Cardiac ventricle fibroblast (primary cell): ENCODE measurements around the genes SCGB1D4, TUT1 and BSCL2.

DNA sequence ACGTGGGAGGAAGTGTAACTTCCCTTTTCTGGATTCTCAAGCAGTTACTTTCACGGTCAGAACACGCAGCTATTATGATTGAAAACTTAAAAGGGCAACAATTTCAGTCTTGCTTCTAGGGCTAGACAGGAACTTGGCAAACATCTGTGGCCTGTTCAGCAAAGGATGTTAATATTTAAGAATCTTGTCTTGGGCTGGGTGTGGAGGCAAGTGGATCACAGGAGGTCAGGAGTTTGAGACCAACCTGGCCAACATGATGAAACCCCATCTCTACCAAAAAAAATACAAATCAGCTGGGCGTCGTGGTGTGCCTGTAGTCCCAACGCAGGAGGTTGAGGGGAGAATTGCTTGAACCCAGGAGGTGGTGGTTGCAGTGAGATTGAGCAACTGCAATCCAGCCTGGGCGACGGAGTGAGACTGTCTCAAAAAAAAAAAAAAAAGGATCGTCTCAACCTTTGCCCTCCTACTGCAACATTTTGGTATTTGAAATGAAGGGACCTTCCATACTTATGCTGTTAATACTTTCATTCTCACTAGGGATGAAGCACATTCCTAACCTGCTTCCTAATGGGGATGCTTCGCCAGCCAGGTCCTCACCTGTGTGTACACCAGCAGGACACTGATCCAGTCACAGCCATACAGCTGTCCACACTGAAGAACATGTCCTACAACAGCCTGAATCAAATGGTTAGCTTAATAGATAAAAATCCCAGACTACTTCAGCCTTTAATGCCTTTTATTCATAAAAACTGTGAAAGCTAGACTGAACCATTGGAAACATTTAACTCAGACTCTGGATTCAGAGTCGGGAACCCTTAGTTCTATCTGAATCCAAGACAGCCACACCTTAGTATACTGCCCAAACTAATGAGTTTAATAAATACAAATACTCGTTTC lies 3.6 kb downstream of the FTH1 start:
- RAMPAGE, long total RNA: no peak

DNA sequence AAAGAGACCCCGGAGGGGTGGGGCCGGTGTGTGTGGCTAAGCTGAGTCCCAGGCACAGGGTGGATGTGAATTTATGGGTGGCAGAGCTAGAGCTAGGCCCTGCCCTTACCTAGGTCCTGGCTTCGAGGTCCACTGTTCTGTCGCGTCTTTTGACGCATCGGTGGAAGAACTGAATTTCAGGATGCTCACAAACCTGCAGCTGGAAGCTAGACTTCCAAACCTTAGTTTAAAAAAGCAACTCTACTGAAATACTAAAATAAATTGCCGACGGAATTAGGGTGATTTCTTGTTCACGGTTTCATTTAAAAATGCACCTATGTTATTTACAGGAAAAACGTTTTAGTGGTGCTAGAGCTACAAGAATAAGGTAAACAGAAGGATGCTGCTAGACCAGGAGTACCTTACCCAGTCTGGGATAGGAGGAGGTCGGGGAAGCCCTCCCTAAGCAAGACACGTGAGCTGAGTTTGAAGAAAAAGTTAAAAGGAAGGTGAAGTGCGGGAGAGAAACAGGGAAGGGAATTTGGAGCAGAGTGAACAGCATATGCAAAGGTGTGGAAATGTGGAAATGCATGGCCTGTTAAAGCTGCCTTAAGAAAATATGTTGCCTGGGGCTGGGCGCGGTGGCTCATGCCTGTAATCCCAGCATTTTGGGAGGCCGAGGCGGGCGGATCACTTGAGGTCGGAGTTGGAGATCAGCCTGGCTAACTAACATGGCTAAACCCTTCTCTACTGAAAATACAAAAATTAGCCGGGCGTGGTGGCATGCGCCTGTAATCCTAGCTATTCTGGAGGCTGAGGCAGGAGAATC lies 1.4 kb upstream of the FTH1 start:
- RAMPAGE, long total RNA: no peak

GRCh38 chr11:62105562-62106280 lies 18.1 kb upstream of the INCENP start:
- RAMPAGE, long total RNA: no peak

DNA sequence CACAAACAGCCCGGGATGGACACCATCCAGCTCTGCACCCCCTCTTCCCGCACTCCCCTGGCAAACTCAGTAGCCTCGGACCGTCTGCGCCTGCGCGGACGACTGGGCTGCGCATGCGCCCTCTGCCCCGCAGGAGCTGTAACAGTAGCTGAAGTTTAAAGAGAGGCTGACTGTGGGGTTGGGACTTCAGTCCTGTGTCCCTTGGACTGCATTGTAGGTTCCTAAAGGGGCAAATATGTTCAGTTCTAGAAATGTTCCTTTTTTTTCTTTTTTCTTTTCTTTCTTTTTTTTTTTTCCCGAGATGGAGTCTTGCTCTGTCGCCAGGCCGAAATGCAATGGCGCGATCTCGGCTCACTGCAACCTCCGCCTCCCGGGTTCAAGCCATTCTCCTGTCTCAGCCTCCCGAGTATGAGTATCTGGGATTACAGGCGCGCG lies 11.3 kb upstream of the INCENP start:
- RAMPAGE, long total RNA: no peak

DNA sequence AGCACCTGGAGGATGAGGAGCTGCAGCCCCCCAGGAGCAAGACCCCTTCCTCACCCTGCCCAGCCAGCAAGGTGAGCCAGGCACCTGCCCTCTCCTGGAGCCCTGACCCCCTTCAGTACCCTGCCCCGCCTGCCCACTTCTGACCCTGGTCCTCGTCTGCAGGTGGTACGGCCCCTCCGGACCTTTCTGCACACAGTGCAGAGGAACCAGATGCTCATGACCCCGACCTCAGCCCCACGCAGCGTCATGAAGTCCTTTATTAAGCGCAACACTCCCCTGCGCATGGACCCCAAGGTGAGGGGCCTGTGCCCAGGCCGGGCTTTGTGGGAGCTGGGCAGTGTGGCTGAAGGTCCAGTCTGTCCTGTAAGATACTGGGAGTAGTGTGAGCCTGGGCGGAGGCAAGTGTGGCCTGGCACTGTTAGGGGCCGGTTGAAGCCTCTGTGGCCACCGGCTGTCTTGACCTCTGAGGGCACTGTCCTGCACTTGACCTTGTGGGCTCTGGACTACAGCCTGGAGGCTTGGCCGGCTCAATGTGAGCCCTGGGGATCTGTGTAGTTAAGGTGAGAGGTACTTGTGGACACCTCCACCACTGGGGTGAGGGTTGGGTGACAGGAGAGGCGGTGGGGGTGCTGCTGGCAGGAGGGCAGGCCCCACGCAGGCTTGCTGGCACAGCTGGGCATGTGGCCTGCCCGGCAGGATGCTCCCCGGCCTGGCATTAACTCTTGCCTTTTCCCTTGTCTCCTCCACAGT lies 17.1 kb downstream of the INCENP start:
- RAMPAGE, long total RNA: no peak

DNA sequence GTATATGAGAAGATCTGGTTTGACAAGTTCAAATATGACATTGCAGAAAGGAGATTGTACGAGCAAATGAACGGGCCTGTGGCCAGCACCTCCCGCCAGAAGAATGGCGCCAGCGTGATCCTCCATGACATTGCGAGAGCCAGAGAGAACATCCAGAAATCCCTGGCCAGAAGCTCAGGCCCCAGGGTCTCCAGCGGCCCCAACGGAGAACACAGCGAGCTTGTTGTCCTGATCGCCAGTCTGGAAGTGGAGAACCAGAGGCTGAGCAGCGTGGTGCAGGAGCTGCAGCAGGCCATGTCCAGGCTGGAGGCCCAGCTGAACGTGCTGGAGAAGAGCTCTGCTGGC lies 20.7 kb upstream of the SCGB1D1 start:
- RAMPAGE, long total RNA: no peak

DNA sequence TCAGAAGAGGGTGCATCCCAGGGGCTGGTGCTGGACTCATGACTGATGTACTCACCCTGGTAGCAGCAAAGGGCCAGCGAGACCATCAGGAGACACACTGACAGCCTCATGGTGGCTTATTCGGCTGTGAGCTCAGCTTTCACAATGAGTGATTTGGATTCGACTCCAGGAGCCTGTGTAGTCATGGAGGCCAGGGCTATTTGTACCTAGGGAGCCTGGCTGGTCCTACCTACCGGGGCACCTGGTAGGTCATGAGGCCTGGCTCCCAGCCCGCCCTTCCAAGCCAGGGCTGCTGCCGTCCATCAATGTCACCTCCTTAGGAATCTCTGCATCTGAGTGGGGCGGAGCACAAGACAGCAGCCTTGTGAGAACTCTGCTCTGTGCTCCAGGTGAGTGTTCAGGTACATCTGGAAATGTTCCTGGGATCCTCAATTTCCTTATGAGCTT lies at the start of gene SCGB1D4:
TSS of gene SCGB1D4 (minus strand) at position 175 of the 447 bp plus-strand sequence.
- RAMPAGE, long total RNA: no peak

DNA sequence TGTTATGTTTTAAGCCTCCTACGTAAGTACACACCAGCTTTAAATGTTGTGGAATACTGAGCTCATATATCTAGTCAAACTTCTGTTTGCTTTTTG lies 26.3 kb downstream of the SCGB1A1 start:
- RAMPAGE, long total RNA: no peak

GRCh38 chr11:62547005-62547777 lies 585 bp upstream of the AHNAK start:
- RAMPAGE, long total RNA: no peak

- RAMPAGE, long total RNA: no peak
Measured at GRCh38 chr11:62552803-62553764, 6.5 kb upstream of the AHNAK start.

DNA sequence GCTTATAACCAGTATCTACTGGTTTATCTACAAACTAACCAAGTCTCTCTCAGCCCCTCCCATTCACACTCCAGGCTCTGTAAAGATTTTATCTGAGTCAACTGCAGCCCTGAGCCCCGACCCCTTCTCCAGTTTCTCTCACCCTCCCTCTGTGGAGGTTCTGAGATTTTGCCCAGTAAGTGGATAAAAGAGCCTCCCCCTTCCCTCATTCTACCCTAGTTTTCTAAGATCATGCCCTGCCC lies 9.2 kb upstream of the AHNAK start:
- RAMPAGE, long total RNA: no peak

DNA sequence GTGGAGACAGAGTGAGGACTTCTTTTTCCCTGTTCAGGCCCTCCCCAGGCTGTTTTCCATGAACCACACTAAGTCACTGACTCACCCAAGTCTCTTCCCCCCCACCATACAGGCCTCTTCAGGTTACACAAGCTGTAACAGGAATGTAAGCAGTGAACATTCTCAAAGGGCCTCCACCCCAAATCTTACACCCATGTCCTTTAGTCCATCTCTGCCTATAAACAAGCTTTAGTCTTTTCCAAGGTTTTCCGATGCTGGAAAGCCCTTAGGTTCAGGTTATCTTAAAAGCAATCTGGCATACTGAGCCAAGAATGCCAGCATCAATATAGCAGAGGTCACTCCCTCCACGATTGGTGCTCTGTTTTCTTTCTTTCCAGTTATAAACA lies 13.0 kb downstream of the EEF1G start:
- RAMPAGE, long total RNA: no peak

GRCh38 chr11:62591055-62591730 lies at the start of gene TUT1:
Gene TUT1 (minus strand): TSS chr11:62591523.
- RAMPAGE, long total RNA: no peak

- RAMPAGE, long total RNA: no peak
Measured at GRCh38 chr11:62664599-62665024, 398 bp downstream of the C11orf98 start.

GRCh38 chr11:62707029-62708036 lies at the start of gene BSCL2:
Gene BSCL2 (minus strand): TSS chr11:62707424.
- RAMPAGE, long total RNA: no peak

- RAMPAGE, long total RNA: no peak
Measured at GRCh38 chr11:62725438-62726226, 1.6 kb downstream of the HNRNPUL2 start.

- RAMPAGE, long total RNA: no peak
Measured at GRCh38 chr11:62786288-62787082, 717 bp upstream of the TMEM179B start.

DNA sequence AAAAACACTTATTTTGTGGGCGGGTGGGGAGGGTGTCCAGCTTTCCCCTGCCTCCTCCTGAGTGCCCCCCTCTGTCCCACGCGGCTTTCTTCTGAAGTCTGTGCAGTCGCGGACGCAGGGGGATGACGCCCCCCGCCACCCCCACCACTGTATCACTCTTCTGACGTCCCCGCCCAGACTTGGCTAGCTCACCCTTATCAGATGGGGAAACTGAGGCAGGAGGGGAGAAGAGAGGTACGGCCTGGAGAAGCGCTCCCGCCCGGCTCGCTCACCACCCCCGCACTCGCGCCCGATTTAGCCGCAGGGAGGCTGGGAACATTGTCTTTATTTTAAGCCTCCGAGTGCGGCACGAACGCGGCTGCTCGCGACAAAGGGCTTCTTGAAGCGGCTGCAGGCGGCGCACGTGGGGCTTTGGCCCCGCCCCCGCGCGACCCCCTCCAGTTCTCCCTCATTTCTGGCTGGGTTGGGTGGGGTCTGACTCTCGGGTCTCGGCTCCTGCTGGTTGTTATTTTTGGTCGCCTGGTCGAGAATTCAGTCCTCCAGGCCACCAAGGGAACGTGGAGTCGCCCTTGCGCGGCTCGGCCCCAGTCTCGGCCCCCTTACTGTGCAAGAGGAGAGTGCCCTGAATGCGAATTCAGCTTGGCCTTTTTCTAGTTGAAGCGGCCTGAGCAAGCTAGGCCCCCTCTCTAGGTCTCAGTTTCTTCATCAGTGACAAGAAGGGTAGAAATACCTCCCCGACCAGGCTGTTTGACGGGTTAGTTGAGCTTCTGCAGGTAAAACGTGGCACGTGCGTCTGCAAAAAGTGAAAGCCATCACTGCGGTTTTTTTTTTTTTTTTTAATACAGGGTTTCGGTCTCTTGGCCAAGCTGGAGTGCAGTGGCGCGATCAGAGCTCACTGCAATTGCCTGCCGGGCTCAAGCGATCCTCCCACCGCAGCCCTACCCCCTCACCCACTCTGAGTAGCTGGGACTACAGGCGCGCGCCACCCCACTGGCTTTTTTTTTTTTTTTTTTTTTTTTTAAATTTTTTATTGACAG lies 2.6 kb upstream of the CHRM1 start:
- RAMPAGE, long total RNA: no peak

DNA sequence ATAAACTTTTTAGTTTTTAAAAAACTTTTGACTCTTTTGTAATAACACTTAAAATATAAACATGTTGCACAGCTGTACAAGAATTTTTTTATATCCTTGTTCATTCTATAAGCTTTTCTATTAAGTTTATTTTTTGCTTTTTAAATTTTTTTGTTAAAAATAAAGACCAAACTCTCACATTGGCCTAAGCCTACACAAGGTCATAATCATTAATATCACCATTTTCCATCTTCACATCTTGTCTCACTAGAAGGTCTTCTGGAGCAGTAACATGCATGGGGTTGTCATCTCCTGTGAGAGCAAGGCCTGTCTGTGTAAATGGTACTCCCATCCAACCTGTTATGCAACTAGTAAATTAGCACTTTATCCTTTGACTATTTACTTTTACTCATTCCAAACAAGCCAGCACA lies 2.9 kb downstream of the SLC22A25 start:
- RAMPAGE, long total RNA: no peak

GRCh38 chr11:63246687-63247542 lies 3.5 kb upstream of the SLC22A25 start:
- RAMPAGE, long total RNA: no peak